Metastatic Breast Carcinoma in the Brain (tissue), 10 donors: Measurements from ENCODE around the genes DIP2C and ADARB2.

DNA sequence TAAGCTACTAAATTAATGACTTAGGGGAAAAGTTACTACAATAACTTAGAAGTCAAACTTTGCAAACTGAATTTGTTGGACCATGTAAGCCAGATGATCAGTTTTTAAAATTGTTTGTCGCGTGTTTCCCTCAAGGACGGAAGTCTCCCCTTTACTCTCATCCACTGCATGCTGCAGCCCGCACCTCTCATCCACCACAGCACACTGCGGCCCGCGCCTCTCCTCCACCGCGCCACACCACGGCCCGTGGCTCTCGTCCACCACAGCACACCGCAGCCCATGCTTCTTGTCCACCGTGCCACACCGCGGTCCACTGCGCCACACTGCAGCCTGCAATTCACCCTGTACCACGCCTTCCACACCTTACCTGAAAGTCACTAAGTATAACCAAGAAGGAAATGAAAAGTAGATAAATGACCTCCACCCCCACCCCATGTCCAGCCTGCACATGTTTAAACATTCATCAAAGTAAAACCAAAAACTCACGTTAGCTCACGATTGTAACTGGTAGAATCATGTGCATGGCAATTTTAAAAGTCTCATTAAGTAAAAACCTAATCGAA lies 176.1 kb downstream of the DIP2C start:
- PRO-cap, 10 experiments, result peak in 2 of 10 experiments; most common plus-strand start position 408 of the sequence (in 1); most common minus-strand start position 317 of the sequence (in 2)

DNA sequence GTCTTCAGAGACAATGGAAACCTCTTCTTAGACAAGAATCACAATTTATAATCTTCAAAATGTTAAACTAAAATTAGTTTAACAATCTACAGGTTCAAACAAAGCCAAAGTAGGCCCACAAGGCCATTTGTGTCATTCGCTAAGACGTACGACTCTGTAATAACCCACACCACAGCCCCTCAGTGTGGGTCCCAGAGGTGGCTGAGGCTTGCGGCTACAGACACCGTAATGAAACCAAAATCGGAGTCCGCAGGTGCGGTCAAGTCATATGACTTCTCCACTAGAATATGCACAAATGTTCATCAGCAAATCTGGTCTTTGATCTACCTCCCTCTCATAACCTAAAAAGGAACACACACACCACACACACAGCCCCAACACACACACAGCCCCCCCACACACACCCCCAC lies 81.7 kb downstream of the DIP2C start:
- PRO-cap, 10 experiments, result no peak in any of the 10 experiments

- PRO-cap, 10 experiments, result no peak in any of the 10 experiments
These were observed 55.2 kb downstream of the DIP2C start for GRCh38 chr10:634170-634682.

- PRO-cap, 10 experiments, result peak in 2 of 10 experiments; most common plus-strand start chr10:673781 (in 2)
These were observed 15.9 kb downstream of the DIP2C start for GRCh38 chr10:673534-674096.

- PRO-cap, 10 experiments, result no peak in any of the 10 experiments
These were observed 7.7 kb downstream of the DIP2C start for GRCh38 chr10:681759-682225.

- PRO-cap, 10 experiments, result peak in 10 of 10 experiments; most common plus-strand start chr10:690094 (in 5); most common minus-strand start chr10:689887 (in 9)
These were observed at the start of gene DIP2C for GRCh38 chr10:689324-690409. TSS of gene DIP2C (minus strand) at chr10:689668.

GRCh38 chr10:693307-694044 lies 4.0 kb upstream of the DIP2C start:
- PRO-cap, 10 experiments, result no peak in any of the 10 experiments

DNA sequence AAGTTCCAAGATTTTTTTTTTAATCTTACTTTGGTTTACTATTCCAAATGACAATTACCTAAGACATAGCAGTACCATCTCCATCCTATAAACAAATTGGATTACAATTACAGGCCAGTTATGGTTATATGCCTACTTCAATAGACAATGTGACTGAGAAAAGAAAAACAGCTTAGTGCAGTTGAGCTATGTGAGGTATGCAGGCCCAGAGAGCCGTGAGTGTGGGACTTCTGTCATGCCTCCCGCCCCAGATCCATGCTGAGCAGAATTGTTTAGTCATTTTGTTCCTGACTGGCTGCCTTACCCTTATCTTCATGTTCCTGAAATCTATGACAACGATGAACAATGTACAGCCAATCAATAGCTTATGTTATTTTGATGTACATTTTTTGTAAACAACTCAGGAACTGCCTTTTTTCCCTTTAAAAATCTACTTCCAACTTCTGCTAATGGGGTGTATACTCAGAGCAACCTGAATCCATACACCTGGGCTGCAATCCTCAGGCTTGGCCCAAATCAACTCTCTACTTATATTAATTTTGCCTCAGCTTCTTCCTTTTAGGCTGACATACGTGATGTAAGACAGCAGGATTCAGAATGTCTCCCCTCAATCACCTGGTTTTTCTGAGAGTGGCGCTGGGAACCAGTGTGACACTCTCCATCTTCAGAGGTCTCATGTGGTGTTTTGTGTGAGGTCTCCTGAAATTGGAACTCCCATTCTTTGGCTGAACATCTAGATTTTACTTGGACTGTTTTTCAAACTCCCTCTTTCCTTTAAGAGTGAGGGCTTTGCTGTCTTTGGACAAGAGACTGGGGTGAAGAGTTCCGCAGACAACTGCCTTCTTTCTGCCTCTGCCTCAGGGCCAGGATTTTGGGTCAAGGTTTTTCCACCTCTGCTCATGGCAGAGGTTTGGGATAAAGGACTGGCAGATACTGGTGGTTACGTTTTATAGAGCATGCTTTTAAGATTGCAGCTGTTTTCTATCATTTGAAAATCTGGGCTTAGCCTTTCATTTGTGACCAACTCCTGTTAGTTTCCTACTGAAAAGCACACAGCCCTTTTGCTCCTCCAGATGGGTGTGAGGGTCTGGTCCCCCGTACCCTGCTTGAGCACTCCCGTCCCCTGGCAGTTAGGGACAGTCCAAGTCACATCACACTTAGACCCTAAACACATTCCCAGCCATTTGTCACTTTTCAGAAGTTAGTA lies 21.3 kb downstream of the LARP4B start:
- PRO-cap, 10 experiments, result peak in 1 of 10 experiments; most common plus-strand start position 805 of the sequence (in 1)

GRCh38 chr10:913223-914186 lies 18.0 kb downstream of the LARP4B start:
- PRO-cap, 10 experiments, result no peak in any of the 10 experiments

- PRO-cap, 10 experiments, result peak in 9 of 10 experiments; most common plus-strand start chr10:930893 (in 4); most common minus-strand start chr10:930789 (in 3)
These were observed 1.2 kb downstream of the LARP4B start for GRCh38 chr10:929999-931045.

- PRO-cap, 10 experiments, result no peak in any of the 10 experiments
These were observed 23.9 kb upstream of the LARP4B start for GRCh38 chr10:955445-955780.

- PRO-cap, 10 experiments, result no peak in any of the 10 experiments
These were observed 17.8 kb upstream of the GTPBP4 start for GRCh38 chr10:970086-971189.

- PRO-cap, 10 experiments, result no peak in any of the 10 experiments
These were observed 4.2 kb upstream of the GTPBP4 start for GRCh38 chr10:983795-984693.

- PRO-cap, 10 experiments, result no peak in any of the 10 experiments
These were observed 3.8 kb downstream of the IDI1 start for GRCh38 chr10:1044943-1045681.

- PRO-cap, 10 experiments, result peak in 1 of 10 experiments; most common minus-strand start chr10:1047707 (in 1)
These were observed 1.5 kb downstream of the IDI1 start for GRCh38 chr10:1047376-1047863.

- PRO-cap, 10 experiments, result peak in 4 of 10 experiments; most common plus-strand start chr10:1048488 (in 3); most common minus-strand start chr10:1048402 (in 2)
These were observed 593 bp downstream of the IDI1 start for GRCh38 chr10:1048226-1048826.

DNA sequence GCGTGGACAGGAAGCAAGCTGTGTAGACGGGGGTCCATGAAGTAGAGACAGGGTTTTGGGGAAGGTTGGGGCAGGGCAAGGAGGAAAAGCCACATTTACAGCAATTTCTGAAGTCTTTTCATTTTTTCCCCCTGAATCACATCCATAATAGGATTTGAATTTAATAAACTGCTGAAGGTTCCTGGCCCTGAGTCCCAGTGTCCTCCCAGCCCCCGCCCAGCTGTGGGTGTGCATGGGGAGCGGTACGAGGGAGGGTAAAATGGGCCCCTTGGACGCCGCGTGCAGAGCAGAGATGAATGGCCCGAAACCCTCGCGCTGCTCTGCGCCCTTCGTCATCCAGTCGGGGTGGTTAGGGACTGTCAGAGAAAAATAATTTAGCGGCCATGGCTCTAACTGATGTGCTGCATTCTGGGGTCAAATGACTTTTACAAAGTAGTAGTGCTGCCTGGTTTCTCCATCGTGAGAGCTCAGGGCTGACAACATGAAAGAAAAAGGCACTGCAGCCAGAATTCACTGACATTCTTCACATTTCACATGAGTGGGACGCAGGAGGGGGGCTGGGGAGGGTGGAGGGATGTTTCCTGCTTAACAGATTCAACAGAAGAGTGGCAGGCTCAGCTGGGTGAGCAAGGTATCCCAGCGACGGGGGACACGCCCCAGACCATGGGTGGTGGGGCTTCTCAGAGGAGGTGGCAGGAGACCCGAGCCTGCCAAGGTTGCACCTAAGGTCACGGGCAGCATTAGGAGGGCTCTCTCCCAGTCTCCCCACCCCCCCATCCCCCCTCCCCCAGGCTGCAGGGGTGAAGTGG lies 304.4 kb downstream of the WDR37 start:
- PRO-cap, 10 experiments, result no peak in any of the 10 experiments

DNA sequence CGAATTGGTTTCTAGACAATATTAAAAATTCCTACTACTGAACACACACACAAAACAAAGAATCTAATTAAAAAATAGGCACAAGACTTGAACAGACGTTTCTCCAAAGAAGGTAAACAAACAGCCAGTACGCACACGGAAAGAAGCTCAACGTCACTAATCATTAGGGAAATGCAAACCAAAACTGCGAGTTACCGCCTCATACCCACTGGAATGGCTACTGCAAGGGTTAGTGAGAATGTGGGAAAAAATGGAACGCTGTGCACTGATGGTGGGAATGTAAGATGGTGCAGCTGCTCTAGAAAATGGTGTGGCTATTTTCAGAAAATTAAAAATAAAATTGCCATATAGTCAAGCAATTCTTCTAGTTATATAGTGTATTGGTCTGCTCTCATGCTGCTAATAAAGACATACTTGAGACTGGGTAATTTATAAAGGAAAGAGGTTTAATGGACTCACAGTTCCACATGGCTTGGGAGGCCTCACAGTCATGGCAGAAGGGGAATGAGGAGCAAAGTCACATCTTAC lies 283.7 kb downstream of the ADARB2 start:
- PRO-cap, 10 experiments, result no peak in any of the 10 experiments

DNA sequence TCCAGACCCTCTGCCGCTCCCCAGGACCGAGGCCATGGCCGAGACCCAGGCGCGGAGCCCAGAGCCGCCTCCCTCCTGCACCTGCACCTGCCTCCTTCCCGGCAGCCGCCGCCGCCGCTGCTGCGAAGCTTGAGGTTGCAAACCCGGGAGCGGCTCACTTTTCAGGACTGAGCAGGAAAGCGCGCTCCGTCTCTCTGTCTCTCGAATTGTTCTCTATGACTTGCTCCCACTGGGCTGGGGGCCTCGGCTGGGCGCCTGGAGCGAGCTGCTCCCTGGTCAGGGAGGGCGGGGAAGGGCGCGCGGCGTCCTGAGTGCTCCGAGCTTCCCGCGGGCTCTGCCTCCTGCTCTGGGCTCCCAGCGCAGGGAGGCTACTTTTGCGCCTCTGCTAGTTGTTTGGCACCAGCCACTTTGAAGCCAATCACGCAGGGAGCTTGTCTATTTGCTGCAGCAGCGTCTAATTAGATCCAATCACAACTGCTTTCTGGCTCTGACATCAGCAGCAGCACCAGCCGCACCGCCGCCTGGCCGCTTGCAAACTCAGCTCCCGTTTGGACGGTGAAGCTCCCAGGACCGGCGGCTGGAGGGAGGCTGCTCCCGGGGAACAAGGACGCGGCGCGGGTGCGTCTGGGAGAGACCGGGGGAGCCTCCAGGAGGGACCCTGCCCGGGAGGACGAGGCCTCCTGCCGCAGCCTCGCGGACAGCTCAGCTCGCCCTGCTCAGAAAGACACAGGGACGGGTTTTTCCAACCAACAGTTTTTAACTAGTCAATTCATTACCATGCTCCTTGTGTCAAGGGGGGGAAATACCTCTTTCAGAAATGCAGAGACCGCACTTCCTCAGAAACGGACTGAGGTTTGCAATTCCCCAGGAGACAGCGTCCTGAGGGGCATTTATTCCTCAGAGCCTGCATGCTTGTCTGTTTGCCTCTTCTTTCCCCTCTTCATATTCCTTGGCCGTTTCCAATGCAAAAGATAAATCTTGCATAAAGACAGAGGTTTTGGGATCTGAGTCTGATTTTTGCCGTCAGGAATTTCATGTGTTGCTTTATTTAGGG lies at the start of gene ADARB2:
ADARB2 (minus strand) TSS at position 411 of the 1,054 bp plus-strand sequence.
- PRO-cap, 10 experiments, result peak in 4 of 10 experiments; most common plus-strand start position 547 of the sequence (in 1); most common minus-strand start position 348 of the sequence (in 4)

- PRO-cap, 10 experiments, result no peak in any of the 10 experiments
These were observed 441.6 kb upstream of the PFKP start for GRCh38 chr10:2625767-2626141.